Mesenteric fat pad (tissue), 1 donor: ENCODE data around the gene CEP350.

DNA sequence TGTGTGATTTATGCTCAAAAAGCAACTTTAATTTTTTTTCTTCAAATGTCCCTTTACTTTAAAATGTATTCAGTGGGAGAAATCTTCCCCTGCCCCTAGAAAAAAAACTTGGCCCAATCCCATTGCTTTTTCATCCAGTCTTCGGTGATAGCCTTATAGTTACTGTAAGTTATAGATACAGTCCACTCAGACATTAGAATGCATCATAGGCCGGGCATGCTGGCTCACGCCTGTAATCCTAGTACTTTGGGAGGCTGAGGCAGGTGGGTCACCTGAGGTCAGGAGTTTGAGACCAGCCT, 61.9 kb downstream of the FAM163A start:
- PRO-cap, result no peak

DNA sequence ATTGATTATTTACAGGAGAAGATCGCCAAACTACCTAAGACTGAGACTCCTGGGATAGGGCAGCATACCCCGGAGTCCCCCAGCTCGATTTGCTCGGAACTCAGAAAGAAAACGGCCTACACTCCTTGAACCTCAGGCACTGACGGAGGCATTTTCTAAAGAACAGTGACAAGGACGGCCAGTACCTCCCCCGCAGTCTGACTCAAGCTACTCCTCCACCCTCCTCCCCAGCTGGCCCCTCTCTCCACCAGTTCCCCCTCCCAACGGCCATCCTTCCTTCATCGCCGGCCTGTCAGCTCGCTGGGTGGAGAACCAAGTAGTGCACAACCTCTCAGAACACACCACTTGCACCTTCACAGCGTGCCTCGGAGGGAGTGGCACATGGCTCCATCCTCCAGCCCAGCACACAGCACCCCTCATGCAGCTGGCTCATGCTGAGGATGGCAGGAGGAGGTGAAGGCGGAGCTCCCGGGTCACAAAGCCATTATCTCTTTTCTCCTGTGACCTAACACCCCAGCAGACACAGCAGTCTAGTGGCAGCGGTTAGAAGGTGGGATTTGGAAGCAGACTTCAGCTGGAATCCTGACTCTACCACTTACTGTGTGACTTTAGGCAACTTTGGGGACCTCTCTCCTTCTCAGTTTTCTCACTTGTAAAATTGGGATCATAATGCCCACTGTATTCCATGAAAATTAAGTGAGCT, 58.8 kb downstream of the TOR1AIP2 start:
- PRO-cap, result no peak

DNA sequence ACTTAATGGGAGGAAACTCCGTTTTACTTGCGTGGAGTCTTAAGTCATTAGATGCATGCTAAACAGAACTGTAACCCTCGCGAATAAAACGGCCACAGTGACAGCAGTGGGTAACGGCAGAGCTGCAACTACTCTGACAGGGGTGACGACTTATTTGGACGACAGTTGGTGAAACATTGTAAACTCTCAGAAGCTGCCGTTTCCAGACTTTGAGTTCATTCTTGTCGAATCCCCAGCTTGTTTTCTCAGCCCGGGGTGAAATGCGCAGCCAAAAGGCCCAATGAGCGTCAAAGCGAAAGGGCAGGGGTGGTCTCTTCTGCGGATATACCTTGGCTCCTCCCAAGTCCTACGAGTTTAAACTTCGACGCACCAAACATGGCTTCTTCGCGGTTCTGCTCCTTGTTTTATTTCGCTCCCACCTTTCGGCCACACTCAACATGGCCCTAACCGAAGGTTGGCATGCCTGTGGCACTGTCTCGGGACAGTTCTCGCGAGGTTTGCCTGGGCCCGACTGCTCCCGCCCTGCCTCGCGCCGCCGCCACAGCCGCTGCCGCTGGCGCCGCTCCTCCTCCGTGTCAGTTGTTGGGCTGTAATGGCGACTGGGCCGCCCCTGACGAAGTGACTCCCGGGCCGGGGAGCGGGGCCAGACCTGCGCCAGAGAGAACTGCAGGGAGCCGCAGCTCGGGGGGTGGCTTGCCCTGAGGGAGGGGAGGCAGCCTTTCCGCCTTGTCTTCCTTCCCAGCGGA, at the start of gene CEP350:
Gene CEP350, plus strand, starts transcription at position 578 of the 746 bp plus-strand sequence.
- PRO-cap, result bidirectional peak, plus-strand start at position 592 of the sequence, minus-strand start at position 326 of the sequence

DNA sequence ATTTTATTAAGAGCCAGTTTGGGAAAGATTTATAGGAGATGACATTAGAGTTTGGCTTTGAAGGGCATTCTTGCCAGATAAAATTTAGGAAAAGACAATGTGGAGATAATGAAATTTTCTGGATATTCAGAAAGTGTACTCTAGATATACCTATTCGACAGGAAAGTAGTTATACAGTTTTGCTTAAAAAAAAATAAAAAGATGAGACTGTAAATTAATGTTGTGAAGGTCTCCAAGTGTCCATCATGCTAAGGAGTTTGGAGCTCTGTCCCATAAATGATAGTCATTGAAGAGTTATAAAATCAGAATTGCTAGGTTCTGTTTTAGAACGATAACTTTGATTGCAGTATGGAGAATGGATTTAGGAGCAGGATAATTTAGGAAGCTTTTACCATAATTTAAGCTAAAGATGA, 20.5 kb downstream of the CEP350 start:
- PRO-cap, result no peak

- PRO-cap, result no peak
Observed at GRCh38 chr1:180053648-180053972, 99.0 kb downstream of the CEP350 start.

DNA sequence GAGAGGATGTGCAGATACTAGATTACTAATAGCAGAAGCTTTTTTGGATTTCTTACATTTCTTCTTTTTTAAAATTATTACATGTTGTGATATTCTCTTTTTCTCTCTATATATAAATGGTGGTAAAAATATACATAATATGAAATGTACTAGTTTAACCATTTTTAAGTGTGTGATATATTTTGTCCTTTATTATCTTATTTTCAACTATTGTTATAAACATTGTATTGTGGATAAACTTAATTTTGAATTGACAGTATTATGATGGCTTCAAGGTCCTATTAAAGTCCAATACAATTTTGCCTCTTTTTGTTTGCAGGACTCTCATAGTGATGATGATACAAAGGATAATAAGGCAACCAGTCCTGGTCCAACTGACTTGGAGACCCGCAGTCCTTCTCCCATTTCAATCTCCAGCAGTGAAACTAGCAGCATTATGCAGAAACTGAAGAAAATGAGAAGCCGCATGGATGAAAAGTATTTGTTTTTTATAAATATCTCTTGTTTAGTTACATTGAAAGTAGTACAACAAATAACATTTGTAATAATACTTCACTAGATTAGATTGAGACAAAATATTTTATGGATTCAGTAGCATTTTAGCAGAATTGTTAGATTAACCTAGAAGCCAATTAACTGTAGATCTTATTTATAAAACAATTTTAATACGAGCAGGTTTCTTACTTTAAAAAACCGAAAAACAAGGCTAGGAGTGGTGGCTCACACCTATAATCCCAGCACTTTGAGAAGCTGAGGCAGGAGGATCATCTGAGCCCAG, 89.7 kb upstream of the QSOX1 start:
- PRO-cap, result no peak

GRCh38 chr1:180074657-180075292, 79.9 kb upstream of the QSOX1 start:
- PRO-cap, result no peak

DNA sequence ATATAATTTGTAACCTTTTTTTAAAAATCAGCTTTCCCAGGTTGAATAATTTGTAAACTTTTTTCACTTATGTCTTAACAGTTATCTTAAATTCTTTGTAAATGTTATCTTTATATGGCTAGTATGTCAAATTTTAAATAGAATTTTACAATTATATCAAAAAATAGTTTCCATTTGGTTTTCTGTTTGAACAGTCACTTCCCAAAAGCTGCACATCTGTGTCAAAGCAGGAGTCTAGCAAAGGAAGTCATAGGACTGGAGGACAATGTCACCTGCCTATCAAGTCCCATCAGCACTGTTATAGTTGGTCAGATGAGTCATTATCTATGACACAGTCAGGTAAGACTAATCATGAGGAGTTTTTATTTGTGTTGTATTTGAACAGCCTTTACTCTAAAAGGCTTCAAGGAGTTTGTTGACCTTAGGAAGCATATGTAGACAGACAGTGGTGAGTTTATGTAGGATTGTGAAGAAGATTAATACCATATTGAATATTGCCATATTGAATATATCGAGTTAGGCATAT, 74.3 kb upstream of the QSOX1 start:
- PRO-cap, result no peak

- PRO-cap, result no peak
Observed at GRCh38 chr1:180167675-180167901, 12.9 kb downstream of the QSOX1 start.

DNA sequence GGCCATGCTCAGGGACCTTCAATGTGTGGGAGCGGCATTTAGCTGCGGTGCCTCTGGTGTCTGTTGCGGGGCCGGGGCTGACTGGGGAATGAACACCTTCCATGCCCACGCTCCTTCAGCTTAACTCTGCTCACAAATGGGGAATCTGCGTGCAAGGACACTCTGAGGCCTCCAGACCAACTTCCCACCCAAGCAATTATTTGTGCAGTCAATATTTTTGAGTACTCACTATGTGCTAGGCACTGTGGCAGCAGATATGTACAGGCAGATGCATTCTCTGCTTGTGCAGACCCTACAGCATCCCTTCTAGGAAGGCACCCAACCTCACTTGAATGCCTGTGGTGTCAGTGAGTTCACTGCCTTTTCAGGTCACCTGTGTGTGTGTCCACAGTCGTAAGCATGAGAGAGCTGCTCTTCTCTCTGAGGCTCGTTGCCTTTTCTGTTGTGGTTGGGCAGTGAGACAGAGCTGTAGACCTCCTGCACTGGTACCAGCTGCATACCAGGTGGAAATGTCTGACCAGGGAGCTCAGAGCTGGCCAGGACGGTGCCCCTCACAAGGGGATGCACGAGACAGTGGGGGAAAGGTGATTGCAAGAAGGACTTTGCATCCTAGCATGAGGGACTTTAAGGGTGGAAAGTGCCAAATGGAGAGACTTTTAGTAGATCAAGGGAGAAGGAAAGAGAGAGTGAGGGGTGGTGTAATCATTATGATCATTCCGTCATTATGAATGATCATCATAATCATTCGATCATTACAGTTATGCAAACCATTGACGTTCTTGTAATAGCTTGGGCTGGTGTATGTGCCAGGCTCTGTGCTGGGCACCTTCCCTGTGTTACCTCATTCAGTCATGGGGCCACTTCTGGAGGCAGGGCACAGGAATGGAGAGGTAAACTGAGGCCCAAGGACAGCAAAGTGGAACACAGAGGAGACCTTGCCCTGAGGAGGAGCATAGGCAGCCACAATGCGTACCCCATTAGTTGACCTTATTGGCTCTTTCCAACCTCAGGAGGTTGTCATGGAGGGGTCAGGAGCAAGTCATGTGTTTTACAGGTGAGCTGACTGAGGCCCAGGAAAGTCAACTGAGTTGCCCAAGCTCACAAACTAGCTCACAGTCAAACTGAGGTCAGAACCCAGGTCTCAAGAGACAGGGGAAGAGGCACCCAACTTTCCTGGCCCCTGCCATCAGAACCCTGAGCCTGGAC, 29.9 kb downstream of the QSOX1 start:
- PRO-cap, result no peak

- PRO-cap, result no peak
Observed at GRCh38 chr1:180197006-180197742, 32.9 kb upstream of the LHX4 start.

DNA sequence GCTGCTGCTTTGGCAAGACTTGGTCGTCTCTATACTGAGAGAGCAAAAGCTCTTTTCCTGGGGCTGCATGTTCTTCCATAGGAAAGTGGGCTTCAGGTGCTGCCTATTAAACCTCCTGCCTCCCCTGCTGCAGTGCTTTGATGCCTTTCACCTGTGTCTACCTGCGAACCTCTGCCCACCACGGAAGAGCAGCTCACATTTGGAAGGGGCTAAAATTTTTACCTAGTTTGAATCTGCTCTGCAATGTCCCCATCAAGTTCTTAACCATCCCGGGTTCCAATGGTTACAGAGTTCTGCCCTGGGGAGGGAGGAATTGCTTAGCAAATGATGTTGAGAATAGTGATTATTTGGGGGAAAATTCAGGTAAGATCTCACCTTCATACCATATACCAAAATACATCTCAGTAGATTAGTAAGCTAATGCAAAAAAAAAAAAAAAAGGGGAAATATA, 27.8 kb upstream of the LHX4 start:
- PRO-cap, result no peak

DNA sequence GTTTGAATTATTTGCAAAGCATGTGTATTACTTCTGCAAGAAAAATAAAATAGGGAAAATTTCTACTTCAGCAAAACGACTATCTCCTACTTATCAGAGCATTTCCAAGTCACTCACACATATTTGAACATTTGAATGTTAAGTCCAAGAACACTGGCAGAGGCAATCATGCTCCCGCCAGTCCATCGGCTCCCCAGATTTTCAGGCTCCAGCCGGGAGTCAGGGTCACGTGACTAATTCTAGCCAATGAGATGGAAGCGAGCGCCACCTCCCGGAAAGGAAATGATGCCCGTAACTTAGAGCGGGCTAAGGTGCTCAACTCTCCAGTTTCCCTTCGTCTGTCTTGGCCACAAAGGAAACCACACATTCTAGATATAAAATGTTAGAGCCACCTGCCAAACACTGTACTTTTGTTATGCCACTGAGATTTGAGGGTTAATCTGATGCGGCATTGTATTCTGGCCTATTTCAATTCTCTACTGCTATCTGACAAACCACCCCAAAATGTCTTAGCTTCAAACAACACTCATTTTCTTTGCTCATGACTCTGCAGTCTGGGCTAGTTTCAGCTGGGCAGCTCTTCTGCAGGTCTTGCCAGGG, 16.6 kb upstream of the LHX4 start:
- PRO-cap, result no peak

DNA sequence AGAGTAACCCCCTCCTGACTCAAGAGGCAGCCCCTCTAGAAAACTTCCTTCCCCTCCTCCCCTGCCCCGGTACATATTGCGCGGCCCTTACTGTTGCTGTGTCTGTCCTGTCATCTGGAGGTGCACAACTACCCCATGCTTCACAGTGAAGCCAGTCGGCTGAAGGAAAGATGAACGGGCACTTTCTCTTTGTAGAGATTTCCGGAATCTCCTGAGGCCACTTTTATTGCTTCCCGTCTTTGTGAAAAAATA, 900 bp upstream of the KIAA1614 start:
- PRO-cap, result no peak

DNA sequence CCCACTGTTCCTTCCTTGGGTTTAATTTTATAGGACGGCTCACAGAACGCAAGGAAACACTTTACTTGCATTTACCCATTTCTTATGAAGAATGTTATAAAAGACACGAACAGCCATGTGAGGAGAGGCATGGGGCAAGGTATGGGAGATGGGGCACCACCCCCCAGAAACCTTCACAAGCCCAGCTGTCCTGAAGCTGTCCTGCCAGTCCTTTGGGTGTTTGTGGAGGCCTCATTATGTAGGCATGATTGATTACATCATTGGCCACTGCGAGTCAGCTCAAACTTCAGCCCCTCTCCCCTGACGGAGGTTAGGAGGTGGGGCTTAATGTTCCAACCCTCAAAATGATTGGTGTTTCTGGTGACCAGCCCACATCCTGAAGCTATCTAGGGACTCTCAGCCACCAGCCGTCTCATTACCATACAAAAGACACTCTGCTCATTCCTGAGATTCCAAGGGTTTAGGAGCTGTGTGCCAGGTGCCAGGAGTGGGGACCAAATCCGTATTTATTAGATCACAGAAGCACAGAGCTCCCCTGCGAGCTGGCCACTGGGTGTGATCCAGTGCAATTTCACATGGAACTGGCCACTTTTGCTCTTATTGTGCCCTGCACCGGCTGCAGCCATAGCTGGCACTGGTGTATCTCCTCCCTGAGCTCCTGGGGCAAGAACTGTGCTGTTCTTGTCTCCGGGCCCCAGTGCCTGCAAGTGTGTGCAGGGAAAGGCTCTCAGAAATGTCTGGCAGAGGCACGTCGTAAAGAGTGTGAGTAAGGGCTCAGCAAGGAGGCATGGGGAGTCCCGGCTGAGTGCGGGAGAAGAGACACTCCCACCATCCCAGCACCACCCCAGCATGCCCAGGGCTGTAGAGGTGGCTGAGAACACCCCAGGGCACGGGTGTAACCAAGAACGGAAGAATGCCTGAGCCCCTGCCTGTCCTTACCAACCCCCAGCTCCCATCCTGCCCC, 10.5 kb downstream of the KIAA1614 start:
- PRO-cap, result no peak

- PRO-cap, result bidirectional peak, plus-strand start at chr1:181022130, minus-strand start at chr1:181022034
Observed at GRCh38 chr1:181021723-181022634, 691 bp downstream of the STX6 start.

- PRO-cap, result bidirectional peak, plus-strand start at chr1:181088700, minus-strand start at chr1:181088501
Observed at GRCh38 chr1:181088199-181088582, 309 bp upstream of the IER5 start.

DNA sequence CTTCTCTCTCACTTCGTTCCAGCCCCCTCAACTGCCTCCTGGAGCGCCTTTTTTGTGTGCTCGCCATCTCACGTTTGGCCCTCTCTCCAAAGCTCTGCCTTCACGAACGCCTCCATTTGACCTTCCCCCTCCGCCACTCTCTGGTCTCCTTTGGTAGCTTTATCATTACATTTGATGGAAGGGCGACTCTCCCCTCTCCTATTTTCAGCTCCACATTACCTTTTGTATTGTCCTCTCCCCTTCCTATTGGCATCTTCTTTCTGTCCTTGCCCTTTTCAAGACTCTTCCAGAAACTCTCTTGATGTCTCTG, 17.3 kb downstream of the IER5 start:
- PRO-cap, result no peak

GRCh38 chr1:181134517-181135438, 46.3 kb downstream of the IER5 start:
- PRO-cap, result no peak

DNA sequence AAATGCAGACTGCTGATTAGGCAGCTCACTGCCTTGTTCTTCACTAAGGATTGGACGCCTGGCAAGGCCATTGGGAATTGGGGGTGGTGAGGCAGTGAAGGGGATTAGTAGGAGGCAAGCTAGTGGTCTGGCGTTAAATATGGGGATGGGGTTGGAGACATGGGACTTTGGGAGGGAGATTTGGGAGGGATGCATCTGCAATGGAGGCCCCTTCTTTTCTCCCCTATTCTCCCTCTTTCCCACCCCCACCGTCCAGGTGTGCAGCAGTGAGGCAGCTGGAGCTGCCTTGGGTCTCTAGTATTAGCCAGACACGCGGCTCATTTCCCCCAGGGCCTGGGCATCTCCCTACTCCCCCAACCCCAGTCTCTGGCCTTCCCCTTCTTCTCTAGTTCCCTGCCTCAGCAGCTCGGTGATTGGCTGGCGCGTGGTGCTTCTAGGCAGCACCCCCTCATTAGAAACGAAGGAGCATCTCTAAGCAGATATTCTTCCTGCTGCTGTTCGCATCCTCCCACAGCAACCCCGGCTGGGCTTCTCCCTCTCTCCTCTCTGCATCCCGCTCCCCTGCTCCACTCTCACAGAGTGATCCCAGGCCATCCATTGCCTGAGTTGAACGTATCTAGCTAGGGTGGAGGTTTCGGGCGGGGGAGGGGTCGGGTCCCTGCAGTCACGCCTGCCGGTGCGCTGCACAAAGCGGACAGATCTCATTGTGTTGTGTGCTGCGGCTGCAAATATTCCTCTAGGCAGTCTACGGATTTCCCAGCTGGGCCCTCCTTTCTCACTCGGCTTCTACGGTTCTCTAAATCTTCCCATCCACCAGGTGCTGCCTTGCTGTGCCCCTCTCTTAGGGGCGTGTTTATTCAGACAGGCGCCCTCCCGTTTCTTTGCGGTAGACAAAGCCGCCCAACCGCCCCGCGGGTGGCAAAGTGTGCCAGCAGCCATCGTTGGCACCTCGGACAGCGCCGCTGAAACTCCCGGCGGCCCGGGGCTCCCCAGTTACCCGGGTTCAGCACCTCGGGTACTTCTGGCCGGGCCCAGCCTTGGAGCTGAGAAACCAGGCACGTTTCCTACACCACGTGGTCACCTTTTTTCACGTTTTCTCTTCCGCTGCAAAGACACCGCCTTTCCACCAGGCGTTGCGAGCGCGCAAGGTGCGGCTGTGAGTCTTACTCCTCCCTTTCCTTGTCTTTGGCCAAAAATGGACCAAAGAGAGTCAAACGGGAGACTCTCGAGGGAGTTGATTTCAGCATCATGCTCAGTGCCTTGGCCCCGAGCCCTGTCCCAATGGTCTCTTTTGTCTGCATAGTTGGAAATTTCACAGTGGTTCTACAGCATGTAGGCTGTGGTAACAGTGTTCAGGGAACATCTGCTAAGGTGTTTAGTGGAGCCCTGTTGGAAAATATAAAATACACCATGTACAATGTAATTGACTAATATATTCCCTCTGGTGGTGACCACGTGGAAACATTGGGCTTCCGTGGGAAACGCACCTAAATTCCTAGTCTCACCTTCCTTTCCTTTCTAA, 2.2 kb downstream of the CACNA1E start:
- PRO-cap, result no peak